Aortic smooth muscle cell (primary cell): ENCODE measurements around the gene NME1.

DNA sequence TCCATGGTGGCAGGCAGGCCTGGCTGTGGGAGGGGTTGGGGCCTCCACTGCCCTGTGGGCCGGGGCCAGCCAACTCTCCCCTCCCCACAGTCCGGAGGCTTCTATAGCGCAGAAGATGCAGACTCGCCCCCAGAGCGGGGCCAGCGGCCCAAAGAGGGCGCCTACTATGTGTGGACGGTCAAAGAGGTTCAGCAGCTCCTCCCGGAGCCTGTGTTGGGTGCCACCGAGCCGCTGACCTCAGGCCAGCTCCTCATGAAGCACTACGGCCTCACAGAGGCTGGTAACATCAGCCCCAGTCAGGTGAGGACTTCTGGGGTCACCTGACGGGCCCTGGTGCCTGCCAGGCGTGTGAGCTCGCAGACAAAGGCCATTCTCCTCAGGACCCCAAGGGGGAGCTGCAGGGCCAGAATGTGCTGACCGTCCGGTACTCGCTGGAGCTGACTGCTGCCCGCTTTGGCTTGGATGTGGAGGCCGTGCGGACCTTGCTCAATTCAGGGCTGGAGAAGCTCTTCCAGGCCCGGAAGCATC, 3.7 kb downstream of the SPATA20 start:
- RRBS = 31% methylated on average over 10 of the region's 22 CpGs

GRCh38 chr17:50618980-50619423, 15.7 kb upstream of the ABCC3 start:
- RRBS = no CpG with 5 or more reads among the region's 9 CpGs

DNA sequence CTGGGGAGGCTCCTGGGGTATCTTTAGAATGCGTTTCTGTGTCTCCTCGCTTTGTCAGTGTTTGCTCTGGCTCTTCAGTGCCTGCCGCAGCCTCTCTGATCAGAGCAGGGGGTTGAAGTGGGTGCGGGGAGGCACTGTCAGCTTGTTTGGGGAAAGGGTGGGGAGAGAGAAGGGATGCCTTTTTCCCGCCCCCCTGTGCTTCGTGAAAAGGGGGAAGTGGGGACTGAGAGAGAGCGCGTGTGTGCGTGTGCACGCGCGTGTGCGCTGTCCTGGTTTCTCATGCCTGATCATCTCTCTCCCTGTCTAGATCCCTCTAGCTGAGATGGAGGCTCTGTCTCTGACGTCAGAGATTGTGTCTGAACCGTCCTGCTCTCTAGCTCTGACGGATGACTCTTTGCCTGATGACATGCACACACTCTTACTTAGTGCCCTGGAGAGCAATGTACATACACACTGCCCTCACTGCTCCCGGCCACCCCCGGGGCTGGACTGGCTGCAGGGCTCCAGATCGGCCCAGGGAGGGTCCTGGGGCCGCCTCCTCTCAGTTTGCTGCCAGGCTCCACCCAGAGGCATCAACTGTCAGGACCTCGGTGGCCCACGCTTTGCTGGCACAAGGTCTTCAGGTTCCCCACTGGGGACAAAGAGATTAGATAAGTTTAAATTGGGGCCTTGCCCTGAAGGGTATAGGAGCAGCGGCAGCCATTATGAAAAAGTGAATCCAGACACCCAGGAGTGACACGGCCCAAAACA, 13.2 kb upstream of the ABCC3 start:
- RRBS = no CpG with 5 or more reads among the region's 24 CpGs

DNA sequence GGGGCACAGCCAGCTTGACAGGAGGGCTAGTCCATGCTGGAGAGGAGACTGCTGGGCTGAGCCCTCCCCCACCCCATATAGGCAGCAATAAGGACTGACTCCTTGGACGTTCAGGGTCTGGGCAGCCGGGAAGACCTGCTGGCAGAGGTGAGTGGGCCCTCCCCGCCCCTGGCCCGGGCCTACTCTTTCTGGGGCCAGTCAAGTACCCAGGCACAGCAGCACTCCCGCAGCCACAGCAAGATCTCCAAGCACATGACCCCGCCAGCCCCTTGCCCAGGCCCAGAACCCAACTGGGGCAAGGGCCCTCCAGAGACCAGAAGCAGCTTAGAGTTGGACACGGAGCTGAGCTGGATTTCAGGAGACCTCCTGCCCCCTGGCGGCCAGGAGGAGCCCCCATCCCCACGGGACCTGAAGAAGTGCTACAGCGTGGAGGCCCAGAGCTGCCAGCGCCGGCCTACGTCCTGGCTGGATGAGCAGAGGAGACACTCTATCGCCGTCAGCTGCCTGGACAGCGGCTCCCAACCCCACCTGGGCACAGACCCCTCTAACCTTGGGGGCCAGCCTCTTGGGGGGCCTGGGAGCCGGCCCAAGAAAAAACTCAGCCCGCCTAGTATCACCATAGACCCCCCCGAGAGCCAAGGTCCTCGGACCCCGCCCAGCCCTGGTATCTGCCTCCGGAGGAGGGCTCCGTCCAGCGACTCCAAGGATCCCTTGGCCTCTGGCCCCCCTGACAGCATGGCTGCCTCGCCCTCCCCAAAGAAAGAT, 8.6 kb upstream of the ABCC3 start:
- RRBS = 37% methylated on average over 11 of the region's 25 CpGs

DNA sequence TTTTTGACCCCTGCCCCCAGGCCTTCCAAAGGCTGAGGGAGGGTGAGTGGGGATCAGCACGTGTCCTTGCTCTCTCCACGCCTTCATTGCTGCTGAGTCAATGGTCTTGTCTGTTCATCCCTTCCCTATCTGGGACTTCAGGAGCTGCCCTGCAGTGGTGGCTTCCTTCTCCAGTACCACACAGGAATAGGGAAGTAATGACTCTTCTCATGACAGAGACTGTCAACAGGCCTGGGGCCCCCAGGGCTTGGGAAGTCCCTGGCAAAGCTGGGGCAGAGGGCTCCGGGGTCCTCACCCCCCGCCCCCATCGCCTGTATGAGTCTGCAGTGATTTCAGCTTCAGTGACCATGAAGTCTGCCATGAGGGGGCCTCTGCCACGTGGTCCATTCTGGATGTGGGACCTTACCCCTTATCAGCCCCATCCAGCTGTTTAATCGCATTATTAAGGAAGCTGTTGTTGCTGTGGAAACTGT, 6.2 kb downstream of the ABCC3 start:
- RRBS = no CpG with 5 or more reads among the region's 7 CpGs

- RRBS = no CpG with 5 or more reads among the region's 3 CpGs
These were observed 8.7 kb downstream of the ABCC3 start for GRCh38 chr17:50643194-50643966.

GRCh38 chr17:50687127-50687689, 20.5 kb downstream of the ANKRD40 start:
- RRBS = no CpG with 5 or more reads among the region's 12 CpGs

GRCh38 chr17:50692238-50693471, 15.1 kb downstream of the ANKRD40 start:
- RRBS = no CpG with 5 or more reads among the region's 12 CpGs

- RRBS = no CpG with 5 or more reads among the region's 2 CpGs
These were observed 1.0 kb downstream of the LUC7L3 start for GRCh38 chr17:50720399-50720821.

GRCh38 chr17:50765462-50766077, 1.7 kb downstream of the ANKRD40CL start:
- RRBS = no CpG with 5 or more reads among the region's 7 CpGs

DNA sequence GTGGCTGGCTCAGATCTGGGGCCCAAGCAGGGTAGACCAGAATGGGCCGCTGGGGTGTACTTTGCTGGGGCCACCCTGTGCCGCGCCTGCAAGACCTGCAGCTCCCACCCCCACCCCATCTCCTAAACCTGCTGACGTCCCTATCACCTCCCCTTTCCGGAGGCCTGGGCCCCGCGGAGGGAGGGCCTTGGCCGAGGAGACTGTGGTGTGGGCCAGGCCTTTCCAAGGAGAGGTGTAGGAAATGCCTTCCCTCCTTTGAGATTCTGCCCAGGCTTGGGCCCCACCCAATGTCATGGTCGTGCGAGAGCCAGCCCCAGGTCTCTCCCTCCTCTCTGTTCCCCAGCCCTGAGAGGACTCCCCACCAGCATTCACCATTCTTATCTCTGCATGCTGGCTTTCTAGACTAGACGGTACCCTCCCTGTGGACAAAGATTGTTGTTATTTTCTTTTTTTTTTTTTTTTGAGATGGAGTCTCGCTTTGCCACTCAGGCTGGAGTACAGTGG, 3.9 kb upstream of the WFIKKN2 start:
- RRBS = no CpG with 5 or more reads among the region's 12 CpGs

GRCh38 chr17:50908841-50909748, 42.9 kb upstream of the TOB1 start:
- RRBS = no CpG with 5 or more reads among the region's 16 CpGs

DNA sequence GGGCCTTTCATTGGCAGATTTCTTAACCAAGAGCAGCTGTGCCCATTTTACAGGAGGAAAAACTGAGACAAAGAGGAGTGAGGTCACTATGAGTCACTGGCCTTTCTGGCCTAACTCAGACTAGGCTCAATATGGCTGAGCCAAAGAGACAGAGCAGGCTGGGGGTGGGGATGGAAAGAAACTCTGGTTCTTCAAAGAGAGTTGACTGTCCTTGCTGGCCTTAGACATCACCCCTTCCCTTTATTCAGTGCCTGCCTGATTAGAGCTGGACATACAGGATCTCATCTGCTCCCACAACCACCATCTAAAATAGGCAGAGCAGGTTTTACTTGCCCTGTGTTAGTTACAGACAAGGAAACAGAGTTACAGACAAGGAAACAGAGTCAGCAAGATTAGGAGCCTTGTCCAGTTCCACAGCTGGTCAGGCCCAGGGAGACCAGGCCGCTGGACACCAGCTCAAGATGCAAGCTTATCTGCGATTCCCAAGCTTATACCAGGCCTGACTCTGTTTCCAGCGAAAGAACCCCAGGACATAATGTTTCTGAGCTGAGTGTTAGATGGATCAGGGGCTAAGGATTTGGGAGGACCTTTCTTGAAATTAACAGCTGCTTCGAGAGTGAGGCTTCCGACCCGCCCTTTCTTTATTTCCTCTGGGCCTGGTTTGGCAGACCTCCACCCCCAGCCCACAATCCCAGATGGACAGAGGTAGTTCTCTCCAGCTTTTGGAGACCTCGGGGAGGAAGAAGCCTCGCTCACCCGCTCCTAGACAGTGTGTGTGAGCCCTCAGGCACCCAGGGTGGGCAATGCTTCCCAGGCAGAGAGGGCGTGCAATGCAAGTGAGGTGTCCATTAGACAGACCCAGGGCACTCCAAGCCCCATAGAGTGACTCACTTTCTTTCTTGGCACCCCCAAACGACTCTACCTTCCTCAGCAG, 50.3 kb upstream of the TOB1 start:
- RRBS = no CpG with 5 or more reads among the region's 11 CpGs

GRCh38 chr17:51153189-51153728, at the start of gene NME1:
NME1 (plus strand) TSS chr17:51153559.
- RRBS = 2% methylated on average over 13 of the region's 35 CpGs

GRCh38 chr17:51259072-51259896, 565 bp downstream of the MBTD1 start:
- RRBS = no CpG with 5 or more reads among the region's 33 CpGs

GRCh38 chr17:52170491-52170690, 11.9 kb upstream of the CA10 start:
- RRBS = no CpG with 5 or more reads among the region's 3 CpGs

DNA sequence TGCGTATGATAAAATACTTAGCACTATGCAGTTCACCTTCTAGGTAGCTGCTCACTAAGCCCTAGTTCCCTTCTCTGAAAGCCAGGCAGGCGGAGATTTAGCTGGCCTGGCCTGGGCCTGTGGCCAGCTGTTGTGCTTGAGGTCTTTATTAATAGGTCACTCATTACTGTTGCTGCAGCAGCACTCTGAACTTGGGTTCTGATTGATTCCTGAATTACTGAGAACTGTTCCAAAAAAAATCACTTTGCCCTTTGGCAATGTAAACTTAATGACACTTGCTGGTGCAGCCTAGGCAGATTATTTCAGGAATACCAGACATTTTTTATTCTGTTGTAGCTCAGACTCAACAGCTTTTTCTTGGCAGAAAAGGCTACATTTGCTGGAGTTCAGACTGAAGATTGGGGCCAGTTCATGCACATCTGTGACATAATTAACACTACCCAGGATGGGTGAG, 2.7 kb downstream of the TOM1L1 start:
- RRBS = no CpG with 5 or more reads among the region's 2 CpGs

DNA sequence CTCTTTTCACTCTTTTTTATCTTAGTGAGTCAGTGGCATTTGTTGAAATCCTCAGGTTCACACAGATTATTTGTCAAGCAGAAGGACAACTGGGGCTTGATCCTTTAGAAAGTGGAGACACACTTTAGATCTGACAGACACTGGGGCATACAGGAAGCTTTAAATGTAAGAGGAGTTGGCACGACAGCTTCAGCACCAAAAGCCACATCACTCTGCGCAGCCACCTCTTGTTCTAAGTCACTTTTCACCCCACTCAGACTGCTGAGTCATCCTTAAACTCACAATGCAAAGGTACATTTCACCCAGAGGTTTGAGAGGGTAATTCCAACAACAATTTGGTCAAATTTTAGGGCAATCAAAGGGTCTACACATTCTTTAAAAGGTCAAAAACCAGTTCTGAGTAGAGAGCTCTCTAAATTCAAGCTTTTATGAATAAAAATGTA, 121.6 kb downstream of the STXBP4 start:
- RRBS = no CpG with 5 or more reads among the region's 2 CpGs

DNA sequence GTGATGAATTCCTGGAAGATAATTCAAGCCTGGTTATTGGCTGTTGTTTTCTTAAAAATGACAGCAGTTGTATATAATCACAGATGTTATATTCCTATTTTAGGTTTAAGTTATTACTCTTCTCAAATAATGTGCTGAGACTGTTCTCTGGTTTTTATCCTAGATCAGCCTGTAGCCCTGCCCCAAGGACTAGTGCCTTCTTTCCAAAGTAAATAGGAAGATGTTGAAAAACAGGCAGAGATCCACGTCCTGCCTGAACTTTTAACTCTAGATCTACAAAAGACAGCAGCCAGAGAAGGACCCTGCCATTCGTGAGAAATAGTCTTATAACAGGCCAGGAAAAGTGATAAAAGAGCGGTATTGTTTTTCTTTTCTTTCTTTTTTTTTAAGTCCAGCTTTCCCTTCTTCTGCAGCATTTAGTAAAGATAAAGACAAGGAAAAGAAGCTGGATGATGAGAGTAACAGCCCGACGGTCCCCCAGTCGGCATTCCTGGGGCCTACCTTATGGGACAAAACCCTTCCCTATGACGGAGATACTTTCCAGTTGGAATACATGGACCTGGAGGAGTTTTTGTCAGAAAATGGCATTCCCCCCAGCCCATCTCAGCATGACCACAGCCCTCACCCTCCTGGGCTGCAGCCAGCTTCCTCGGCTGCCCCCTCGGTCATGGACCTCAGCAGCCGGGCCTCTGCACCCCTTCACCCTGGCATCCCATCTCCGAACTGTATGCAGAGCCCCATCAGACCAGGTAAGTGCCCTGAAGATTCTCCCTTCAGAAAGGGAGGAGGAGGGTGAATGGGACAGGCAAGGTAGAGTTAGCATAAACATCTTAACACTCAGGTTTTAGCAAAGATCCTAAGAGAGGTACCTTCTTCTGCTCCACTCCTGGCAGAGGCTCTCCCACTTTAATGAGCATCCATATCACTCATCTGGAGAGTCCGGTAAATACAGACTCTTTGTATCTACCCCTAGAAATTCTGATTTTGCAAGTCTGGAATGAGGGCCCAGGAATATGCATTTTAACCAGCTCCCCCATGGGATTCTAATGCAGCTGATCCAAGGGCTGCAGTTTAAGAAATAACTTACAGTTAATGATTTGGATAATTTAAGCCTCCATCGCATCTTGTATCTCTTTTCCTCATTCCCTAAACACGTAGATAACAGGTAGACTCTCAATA, 3.0 kb downstream of the HLF start:
- RRBS = no CpG with 5 or more reads among the region's 14 CpGs

DNA sequence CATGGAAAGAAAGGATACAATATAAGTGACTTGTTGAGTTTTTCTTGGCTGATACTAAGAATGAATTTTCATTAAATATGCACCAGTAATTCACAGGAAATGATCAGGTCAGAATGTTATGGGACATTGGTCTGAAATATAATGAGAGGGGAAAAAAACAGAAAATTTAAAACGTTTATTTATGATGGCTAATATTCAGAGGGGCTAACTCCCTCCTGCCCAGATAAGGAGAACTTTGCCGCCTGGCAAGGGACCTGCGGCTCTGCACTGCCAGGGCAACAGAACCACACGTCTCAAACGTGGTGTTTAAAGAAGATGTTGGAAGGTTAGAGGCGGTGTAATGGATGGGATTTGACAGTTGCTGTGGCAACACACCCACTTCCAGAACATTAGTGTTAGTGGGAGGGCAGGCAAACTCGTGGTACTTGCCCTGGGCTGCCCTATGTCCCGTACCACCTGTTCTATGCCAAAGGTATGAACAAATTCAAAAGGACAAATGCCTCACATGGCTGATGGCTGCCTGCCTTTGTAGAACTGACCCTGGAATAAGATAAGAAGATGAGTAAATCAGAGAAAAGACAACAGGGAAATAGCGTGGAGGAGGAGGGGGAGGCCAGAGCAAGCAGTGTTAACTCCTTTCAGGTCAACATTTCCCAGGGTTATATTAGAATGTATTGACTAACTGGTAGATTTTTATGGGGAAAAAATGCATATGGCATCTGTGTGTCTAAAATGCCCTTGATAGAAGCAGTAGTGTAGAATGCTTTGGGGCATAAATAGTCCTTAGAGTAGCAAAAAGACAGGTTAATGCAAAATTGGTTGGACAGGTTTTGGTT, 30.7 kb downstream of the HLF start:
- RRBS = no CpG with 5 or more reads among the region's 9 CpGs